Tongue (tissue), 2 donors: ENCODE data around the gene MARCHF6.

- RAMPAGE, long total RNA = no peak
Observed at GRCh38 chr5:10316027-10316577, 8.4 kb upstream of the CMBL start.

DNA sequence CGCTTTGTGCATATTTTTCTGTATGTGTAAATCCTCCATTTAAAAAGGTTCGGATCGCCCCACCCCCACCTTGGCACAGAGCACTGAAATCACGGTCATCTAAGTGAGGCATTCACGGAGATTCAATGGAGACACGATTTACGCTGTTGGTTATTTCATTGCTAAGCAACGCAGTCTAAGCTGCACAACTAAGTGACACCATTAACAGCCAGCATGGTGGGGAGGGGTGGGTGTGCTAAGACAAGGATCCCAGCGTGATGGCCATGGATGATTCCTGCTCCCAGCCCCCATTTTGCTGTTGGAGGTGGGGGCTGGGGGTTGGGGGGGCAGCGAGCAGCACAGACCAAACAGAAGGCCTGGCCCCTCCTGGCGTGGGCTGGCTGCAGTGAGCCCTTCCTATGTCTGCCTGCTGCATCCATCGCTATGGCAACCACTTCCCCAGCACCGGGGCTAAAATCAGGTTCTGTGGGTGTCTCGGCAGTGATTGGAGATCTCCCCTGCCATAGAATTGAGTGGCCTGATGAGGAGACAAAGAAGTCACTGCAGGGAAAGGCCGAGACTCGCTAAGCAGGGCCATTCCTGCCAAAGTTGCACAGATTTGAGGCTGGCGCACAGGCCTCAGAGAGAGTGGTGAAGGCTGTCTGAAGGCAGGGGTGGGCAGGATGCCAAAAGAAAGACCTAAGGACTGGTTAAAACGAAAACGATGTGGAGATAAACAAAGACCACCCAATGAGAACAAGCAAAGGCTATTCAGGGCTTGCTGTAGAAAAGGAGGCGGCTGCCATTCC lies 14.2 kb upstream of the MARCHF6 start:
- RAMPAGE, long total RNA = no peak

GRCh38 chr5:10351418-10351991 lies 2.0 kb upstream of the MARCHF6 start:
- RAMPAGE, long total RNA = no peak

DNA sequence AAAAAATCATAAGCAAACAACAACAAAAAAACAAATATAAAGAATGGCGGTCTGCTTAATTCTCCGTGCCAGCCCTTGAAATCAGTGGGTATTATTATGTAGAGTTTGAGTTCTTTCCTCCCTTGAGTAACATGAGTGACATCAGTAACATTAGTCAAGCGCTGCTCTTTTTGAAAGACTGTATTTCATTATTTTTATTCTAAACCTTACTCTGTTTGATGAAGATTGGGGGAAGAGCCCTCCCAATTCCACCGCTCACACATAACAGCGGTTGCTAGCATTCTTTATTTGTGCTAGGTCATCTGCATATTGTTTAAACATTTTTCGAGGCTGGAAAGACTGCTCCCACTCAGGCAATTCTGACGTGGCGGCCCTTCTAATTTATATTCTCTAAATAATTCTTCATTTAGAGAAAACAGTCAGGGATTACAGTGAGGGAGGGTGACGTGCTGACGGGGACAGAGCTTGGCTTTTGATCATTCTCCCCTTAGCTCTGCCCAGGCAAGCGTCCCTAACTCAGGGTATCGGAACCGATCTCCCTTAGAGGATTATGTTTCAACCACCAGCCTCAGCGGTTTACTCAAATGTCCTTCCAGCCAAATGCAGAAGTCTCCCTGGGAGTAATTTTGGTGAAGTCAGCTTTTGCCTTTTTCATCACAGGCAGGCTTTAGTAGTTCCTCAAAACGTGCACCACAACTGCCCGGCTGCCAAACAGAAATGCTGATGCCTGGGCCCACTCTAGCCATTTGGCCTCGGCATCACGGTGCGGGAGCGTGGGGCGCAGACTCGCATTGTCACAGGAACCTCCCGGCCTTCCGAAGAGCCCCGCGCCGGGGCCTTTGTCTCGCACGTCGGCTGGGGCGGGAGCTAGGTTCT lies 721 bp upstream of the MARCHF6 start:
- RAMPAGE, long total RNA = no peak

DNA sequence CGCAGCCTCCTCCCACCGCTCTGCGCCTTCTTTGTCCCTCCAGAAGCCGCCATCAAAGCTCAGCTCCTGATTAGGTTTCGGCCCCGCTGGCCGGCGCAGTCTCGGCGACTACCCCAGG lies 224 bp upstream of the MARCHF6 start:
- RAMPAGE, long total RNA = no peak

GRCh38 chr5:10353530-10354583 lies at the start of gene MARCHF6:
Gene MARCHF6, plus strand, starts transcription at chr5:10353695.
- RAMPAGE, long total RNA = no peak

GRCh38 chr5:10354584-10354783 lies 989 bp downstream of the MARCHF6 start:
- RAMPAGE, long total RNA = no peak

- RAMPAGE, long total RNA = no peak
Observed at GRCh38 chr5:10390198-10390615, 36.7 kb downstream of the MARCHF6 start.

DNA sequence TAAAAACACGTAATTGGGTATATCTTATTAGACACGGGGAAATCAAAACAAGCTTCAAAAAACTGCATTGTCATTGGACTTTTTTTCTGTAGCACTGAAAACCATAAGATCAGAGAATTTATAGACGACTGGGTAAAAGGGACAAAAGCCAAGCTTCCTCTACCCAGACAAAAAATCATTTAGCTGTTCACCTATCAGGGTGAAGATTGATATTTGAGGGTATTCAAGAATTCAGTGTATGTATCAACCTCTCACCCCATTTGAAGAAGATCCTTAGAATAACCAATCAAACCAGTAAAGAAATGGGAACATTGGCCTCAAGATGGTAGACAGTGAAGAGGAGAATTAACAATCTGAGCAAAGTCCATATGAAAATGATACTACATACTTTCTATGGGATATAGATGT lies 19.3 kb upstream of the ROPN1L start:
- RAMPAGE, long total RNA = no peak

DNA sequence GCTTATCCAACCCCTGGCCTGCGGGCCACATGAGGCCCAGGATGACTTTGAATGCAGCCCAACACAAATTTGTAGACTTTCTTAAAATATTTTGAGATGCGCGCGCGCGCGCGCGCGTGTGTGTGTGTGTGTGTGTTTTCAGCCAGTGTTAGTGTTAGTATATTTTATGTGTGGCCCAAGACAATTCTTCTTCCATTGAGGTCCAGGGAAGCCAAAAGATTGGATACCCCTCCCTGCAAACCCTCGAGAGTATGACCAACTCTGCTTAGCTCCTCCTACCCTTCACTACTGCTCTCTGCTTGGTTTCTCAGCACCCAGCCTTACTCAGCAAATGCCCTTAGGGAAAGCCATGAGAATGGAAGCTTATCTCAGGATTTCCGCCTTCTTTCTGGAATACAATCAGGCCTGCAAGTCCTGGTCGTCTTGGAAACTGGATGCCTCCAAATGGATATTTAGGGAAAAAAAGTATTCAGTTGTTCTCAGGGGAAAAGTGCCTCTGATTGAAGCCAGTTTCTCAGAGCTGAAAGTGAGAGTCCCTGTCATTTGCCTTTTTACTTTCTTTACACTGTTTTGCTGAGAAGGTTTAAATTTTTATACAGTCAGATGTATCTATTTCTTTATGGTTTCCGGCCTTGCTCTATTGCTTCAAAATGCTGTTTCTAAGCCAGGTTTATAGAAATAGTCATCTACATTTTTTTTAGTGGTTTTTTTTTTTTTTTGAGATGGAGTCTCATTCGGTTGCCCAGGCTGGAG lies 26.8 kb downstream of the ANKRD33B start:
- RAMPAGE, long total RNA = no peak

- RAMPAGE, long total RNA = no peak
Observed at GRCh38 chr5:10610861-10611796, 47.3 kb downstream of the ANKRD33B start.

DNA sequence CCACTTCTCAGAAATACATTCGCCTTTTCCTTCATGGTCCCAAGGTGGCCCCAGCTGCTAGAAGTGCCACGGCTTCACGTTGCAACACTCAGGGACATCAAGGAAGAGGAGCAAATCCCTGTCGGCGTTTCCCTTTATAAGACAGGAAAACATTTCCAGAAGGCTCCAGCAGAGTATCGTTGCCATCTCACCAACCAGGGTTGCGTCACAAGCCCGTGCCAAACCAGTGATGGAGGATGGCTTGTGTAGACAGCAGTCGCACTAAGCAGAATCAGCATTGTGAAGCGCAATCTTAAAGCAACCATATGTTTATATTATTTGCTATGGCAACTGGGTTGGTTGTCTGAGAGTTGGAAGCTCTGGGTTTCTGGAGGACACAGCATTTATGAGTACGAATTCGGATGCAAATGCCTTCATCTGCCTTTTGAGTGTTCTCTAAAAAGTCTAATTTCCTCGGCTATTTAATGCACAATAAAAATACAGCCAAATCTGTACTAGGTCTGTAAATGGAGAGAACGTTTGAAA lies 62.8 kb downstream of the ANKRD33B start:
- RAMPAGE, long total RNA = no peak

DNA sequence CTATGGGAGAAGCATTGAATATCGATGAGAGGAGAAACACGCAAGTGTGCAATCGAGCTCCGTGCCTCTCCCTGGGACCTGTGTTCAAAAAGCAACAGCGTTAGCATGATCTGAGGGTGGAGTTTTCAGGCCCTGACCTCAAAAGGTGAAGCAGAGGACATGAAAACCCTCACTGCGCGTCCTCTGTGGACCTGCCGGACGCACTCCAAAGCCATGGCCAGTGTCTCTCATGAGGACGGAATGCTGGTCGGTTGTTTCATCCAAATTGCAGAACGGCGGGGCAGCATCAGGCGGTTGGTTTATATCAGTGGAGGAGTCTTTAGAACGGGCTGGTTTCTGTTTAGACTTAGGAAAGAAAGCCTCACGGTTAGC lies 67.8 kb downstream of the ANKRD33B start:
- RAMPAGE, long total RNA = no peak

DNA sequence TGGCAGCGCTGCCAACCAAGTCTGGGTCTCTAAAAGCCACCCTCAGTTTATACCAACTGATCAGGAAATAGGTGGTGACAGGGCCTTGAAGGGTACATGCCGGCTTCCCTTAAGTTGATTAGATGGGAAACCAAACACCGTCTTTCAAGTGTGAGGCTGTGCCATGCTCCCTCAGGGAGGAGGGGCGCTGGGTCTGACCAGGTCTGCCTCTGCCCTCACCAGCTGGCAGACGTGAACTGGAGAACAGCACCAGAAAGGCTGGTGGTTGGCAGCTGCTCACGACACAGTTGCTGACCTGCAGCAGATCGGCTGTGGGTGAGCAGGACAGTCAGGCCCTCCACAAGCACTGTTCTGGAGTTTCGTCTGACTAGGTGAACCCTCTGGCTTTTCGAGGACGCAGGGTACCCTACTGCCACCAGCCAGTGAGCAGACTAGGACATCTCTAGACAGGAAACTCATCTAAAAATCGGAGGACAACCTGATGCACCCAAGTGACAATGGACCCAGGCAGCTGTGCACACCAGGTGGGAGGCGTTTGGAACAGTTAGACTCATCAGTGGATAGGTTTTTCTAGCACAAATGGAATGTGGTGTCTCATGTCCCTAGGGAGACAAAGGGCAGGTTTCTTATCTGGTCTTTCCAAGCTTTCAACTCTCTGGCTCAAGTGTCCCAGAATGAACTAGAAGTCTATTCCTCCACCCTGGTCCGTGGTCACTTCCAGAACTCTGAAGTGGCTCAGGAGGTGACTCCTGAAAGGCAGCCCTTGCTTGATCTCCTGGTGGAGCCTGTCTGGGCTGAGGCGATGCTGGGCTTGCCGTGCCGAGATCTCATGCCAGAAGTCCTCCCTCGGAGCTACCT lies 81.2 kb downstream of the DAP start:
- RAMPAGE, long total RNA = no peak

DNA sequence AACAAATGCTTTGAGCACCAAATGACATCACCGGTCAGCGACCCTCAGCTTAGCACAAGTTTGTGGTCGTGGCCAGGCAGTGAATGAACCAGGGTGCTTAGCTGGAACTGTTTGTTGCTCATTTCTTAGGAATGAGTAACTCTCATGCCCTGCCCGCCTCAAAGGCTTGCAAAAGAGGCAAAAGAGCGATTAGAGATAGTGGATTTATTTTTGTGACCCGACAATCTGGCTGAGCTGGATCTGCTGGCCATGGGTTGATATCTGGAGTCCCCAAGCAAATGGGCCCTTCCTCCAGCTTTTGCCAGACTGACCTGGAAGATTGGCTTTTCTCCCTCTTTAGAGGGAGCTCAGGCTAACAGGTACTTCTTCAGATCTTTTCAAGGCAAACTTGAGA lies 58.8 kb downstream of the DAP start:
- RAMPAGE, long total RNA = no peak

- RAMPAGE, long total RNA = no peak
Observed at GRCh38 chr5:11063714-11064022, 302.6 kb upstream of the DAP start.

- RAMPAGE, long total RNA = no peak
Observed at GRCh38 chr5:11251146-11251760, 490.2 kb upstream of the DAP start.

- RAMPAGE, long total RNA = no peak
Observed at GRCh38 chr5:11384495-11385365, 519.5 kb downstream of the CTNND2 start.

GRCh38 chr5:11588608-11589365 lies 315.5 kb downstream of the CTNND2 start:
- RAMPAGE, long total RNA = no peak

DNA sequence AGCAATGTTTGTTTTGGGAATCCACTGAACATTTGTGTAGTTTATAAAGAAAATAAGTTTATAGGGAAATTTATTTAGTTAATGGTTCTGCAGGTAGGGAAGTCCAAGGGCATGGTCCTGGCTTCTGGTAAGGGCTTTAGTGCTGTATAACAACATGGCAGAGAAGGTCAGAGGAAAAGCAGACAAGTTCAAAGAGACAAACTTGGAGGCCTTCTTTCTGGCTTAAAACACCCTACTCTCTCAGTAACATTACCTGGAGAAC lies 590.1 kb downstream of the DNAH5 start:
- RAMPAGE, long total RNA = no peak